Measurements from ENCODE around the genes PPP2R3A, NCK1 and SOX14.

DNA sequence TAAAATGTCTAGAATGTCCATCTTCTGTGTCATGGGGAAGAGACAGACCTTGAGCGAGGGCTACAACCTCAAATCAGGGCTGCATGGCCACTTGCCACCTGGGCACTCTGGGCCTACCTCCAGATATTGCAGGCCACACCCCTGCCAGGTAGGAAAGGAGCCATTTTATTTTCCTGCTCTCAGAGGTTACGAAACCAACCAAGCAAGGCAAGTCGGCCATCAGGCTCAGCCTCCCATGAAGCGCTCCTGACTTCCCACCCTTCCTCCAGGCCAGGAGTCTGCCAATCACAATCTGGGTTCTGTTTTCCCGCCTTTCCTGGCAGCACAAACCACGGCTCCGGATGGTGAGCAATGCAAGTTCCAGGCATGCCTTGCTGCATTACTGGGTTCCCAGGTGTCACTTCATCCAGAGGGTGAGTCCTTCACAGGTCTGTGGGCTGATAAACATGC is 61.3 kb upstream of the RYK start:
- PRO-cap, 4 experiments = peak in 3 of 4 experiments; most common plus-strand start position 379 of the sequence (in 2)
- RAMPAGE, long total RNA, 2 experiments = start-site peak on the plus strand in 1 of 2 experiments, centred at positions 191 to 336 of the sequence, 7 reads per replicate

- PRO-cap, 4 experiments = no peak in any of the 4 experiments
- RAMPAGE, long total RNA, 2 experiments = no peak in any of the 2 experiments
Observed at GRCh38 chr3:134361439-134361871, 12.8 kb downstream of the AMOTL2 start.

DNA sequence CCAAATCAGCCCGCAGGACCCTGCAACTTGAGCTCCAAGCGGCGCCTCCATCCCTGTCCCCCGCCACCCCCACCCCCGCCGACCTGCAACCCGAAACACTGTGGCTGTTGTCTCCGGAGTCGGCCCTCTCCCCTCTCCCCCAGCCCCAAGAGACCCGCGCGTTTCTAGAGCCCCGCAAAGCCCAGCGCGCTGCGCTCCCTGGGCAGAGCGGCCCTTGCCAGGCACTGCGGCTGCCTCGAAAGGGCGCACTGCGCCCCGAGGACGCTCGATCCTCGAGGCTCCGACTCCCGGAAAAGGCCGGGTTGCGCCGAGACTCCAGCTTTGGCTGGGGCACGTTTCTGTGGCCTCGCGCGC is 311 bp downstream of the AMOTL2 start:
- PRO-cap, 4 experiments = peak in 2 of 4 experiments; most common minus-strand start position 296 of the sequence (in 2)
- RAMPAGE, long total RNA, 2 experiments = no peak in any of the 2 experiments

- PRO-cap, 4 experiments = no peak in any of the 4 experiments
- RAMPAGE, long total RNA, 2 experiments = no peak in any of the 2 experiments
Observed at GRCh38 chr3:134544309-134544508, 58.4 kb downstream of the CEP63 start.

DNA sequence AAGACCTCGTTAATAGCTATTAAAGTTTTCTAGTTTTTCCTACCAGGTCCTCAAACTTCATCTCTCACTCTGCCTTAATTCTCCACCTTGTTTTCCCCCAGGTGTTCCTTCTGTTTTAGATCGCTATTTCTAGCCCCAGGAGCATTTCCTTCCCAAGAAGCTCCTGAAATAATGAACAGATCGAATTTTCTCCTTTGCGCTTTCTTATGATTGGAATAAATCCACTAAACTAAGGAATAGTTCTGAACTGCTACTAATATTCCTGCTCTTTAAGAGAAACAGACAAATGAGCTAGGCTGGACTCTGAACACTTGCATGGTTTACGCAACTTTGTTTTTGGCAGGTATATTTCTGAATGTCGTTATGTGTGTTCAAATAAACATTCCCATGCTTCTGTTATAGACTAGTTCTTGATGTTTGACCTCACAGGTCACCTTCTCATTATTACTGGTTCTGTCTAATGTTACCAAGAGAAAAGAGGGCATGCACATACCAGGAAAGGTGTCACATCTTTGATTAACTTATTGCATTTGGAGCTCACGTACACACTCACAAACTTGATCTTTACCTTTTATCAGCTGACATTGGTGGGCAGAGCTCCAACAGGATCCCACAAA is 418.1 kb downstream of the EPHB1 start:
- PRO-cap, 4 experiments = peak in 2 of 4 experiments; most common plus-strand start position 460 of the sequence (in 1); most common minus-strand start position 271 of the sequence (in 2)
- RAMPAGE, long total RNA, 2 experiments = no peak in any of the 2 experiments

DNA sequence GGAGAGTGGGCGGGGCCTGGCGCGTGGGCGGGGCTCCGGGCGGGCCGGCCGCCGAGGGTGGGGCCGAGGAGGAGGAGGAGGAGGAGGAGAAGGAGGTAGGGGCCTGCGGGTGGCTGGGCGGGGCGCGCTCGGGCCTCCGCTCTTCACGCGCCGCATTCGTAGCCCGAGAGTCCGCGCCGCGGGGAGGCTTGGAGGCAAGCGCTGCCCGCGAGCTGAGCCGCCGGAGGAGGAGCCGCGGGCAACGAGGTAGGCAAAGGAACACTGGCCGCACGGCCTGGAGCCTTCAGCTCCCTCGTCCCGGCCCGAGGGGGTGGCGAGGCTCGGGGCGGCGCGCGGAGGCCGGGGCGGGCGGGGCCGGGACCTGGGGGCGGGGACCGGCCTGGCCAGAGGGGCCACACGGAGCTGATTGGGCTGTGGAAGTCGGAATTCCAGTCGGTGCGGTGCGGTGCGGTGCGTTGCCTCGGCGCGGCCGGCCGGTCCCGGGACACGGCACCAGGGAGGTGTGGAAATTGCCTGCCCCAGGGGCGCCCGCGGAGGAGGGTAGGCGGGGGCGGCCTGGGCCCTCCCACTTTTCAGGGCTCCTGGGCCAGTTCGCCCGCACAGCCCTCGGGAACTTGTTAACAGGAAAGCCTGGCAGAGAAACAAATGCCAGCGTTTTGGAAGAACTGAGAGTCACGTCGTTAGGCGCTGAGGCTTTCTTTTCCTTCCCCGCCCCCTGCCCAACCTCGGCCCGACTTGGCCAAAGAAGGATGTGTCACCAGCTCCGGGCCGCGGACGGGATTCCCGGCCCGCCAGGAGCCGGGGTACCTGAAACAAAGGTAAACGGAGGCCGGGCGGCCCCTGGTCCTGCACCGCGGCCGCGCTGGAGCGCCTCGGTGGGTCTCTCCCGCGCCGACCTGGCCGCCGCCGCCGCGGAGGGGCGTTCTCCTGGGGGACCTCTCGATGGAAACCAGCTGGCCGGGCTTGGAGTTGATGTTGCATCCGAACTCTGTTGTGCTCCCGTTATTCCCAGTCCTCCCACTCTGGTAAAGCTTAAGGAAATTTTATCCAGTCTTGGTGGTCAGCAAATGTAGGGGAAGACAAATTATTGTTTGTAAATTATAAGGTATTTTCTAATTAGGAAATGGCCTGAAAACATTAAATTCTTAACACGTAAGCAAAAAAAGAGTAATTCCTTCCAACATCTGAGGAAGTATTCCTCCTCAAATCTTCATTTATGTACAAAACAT is at the start of gene PPP2R3A:
Gene PPP2R3A, plus strand, starts transcription at position 125 of the 1,229 bp plus-strand sequence.
- PRO-cap, 4 experiments = peak in 4 of 4 experiments; most common plus-strand start position 423 of the sequence (in 4); most common minus-strand start position 494 of the sequence (in 4)
- RAMPAGE, long total RNA, 2 experiments = start-site peak on the plus strand in 2 of 2 experiments, centred at positions 91 to 129 of the sequence, 26 to 52 reads per replicate

GRCh38 chr3:136414284-136415004 is 164.3 kb downstream of the PCCB start:
- PRO-cap, 4 experiments = no peak in any of the 4 experiments
- RAMPAGE, long total RNA, 2 experiments = no peak in any of the 2 experiments

DNA sequence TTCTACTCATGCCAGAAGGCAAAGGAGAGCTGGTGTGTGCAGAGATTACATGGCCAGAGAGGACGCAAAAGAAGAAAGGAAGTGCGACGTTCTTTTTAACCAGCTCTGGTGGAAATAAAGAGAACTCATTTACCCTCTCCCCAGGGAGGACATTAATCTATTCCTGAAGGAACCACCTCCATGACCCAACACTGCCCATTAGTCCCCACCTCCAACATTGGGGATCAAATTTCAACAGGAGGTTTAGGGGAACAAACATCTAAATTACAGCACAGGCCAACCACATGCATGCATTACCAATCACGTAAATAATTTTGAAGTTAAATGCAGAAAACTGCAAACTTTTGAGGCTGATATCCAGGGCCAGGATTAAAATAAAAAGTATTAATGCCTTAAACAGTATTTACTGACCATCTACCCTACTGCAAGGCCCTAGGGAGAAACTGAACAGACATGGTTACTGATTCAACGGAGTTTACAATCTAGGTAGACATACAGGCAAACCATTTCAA is 1.4 kb upstream of the NCK1 start:
- PRO-cap, 4 experiments = no peak in any of the 4 experiments
- RAMPAGE, long total RNA, 2 experiments = no peak in any of the 2 experiments

- PRO-cap, 4 experiments = peak in 4 of 4 experiments; most common plus-strand start chr3:136862233 (in 4); most common minus-strand start chr3:136862019 (in 2)
- RAMPAGE, long total RNA, 2 experiments = start-site peak on the plus strand in 2 of 2 experiments, at chr3:136862239-136862269 at its widest, 165 to 280 reads per replicate; start-site peak on the minus strand in 2 of 2 experiments, at chr3:136861987-136862079 at its widest, 8 to 10 reads per replicate
Observed at GRCh38 chr3:136861738-136862324, at the start of gene NCK1. Gene NCK1, plus strand, starts transcription at chr3:136862208.

DNA sequence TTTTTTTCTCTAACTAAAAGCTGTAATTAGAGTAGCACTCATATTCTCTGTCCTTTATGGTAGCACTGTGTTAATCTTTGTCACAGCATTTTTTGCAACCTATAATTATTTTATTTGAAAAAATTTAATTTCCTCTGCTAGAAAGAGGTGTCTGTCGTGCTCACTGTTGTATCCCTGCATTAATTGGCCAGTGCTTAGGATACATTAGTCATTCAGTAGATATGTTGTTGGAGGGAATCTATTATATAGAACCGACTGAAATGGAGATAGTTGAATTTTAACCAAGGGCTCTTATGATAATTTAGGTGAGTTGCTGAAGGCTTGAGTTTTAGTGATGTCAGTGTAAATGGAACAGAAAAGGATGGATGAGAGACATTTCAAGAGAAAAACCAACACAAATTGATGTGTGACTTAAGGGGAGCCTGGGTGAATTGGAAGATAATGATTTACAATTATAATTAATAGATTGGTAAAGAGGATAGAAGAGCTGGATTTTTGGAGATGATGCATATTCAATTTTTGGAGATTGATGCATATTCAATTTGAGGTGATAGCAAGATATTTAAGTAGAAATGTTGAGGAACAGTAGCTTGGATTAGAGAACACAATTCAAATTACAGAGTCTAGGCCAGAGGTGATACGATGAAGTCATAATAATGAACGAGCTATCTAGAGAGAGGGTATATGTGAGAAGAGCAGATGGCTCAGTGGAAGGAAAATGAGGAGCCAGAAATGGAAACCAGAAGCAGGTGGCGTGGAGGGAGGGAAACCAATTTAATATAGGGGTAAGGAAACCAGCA is 21.6 kb downstream of the NCK1 start:
- PRO-cap, 4 experiments = no peak in any of the 4 experiments
- RAMPAGE, long total RNA, 2 experiments = start-site peak on the plus strand in 1 of 2 experiments, centred at position 424 of the sequence, 8 reads per replicate

DNA sequence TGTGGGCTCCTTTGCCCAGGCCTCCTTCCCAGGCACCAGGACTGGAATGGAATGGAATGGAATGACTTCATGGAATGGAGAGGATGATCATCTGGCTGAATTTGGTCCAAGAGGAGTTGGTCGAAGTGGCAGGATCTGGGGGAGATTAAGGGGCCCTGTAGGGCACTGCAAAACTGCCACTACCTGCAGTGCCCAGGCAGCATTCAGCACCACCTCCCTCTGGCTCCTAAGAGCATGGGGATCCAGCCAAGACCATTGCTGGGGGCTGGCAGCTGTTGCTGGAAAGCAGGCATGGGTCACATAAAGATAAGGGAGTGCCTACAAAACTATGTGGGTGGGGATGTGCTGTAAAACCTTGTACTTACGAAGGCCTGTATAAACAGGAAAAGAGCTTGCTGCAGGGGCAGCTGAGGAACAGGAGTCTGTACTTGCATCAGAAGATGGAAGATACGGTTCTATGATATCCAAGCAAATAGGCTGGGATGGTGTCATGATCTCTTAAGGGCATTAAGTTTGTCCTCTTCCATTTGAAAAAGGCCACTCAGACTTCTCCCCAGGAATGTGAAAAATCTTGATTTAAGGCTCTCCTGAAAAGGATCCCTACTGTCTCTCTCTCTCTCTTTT is 27.0 kb downstream of the IL20RB start:
- PRO-cap, 4 experiments = no peak in any of the 4 experiments
- RAMPAGE, long total RNA, 2 experiments = no peak in any of the 2 experiments

- PRO-cap, 4 experiments = no peak in any of the 4 experiments
- RAMPAGE, long total RNA, 2 experiments = no peak in any of the 2 experiments
Observed at GRCh38 chr3:136995668-136996127, 37.9 kb downstream of the IL20RB start.

DNA sequence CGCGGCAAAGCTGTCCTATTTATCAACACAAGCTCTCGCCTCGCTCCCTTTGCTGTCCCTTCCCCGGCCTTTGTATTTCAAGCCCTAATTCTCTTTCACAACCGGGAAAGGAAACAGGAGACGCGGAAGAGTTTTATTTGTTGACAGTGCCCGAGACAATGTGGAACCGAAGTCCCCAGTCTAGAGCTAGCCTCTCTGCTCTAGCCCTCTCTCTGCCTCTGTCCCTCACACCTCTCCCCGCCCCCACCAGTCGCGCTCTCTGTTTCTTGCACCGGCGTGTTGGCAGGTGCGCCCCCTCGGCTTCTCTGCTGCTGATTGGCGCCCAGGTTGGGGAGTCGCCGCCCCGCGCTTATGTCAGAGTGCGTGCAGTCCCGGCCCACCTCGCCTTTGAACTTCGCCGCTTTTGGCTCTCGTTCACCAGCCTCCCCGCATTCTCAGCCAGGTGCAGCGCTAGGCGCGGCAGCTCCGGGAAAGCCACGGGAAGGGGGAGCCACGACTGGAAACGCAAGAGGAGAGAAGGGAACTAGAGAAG is at the start of gene SOX14:
Gene SOX14, plus strand, starts transcription at position 431 of the 532 bp plus-strand sequence.
- PRO-cap, 4 experiments = no peak in any of the 4 experiments
- RAMPAGE, long total RNA, 2 experiments = no peak in any of the 2 experiments

DNA sequence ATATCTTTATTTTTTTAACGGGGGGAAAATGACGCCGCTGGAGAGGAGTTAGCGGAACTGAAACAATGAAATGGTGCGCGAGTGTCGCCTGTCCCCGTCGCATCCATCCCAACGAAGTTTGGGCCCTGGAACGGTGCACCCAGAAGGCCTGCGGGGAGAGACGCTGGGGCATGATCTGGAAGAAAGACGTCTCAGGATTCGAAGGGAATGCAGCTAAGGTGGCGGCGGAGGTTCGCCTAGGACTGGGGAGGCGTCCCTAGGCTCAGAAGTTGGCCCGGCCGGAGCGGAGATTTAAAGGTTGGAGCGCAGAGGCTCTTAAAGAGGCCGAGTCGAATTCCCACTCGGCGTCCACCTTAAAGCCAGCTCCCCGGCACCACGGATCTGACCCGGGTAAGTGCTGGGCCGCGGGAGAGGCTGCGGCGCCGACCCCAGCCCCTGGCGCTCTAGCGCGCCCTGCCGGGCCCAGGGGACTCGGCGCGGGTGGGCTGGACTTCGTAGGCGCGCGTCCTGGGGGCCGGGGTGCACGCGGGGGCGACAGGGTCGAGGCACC is 368 bp upstream of the MRAS start:
- PRO-cap, 4 experiments = peak in 3 of 4 experiments; most common plus-strand start position 318 of the sequence (in 3); most common minus-strand start position 383 of the sequence (in 2)
- RAMPAGE, long total RNA, 2 experiments = no peak in any of the 2 experiments

DNA sequence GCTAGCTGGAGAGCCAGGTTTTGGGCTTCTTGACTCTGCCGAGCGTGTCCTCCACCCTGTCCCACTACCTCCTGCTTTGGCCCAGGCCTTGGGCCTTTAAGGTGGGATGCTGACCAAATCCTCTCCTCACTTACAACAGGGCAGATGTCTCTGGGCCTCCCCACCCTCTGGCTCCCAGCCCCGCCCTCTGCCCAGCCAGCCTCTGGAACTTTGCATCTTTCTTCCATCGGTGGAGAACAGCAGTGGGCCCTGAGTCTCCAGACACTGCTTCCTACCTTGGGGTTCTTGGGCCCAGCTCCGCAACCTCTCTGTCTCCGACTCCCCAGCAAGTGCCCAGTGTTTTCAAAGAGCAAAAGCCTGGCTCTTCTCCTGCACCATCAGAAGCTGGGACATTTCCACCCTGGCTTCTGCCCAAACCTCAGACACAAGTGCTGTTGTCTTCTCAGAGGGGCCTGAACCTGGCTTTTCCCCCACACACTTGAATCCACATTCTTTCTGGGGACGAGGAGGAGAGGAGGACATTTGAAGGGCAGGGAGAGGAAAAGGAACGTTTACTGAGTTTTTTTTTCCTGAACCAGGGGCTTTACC is 33.1 kb downstream of the MRAS start:
- PRO-cap, 4 experiments = no peak in any of the 4 experiments
- RAMPAGE, long total RNA, 2 experiments = no peak in any of the 2 experiments

GRCh38 chr3:138648046-138649169 is 39.8 kb downstream of the FAIM start:
- PRO-cap, 4 experiments = no peak in any of the 4 experiments
- RAMPAGE, long total RNA, 2 experiments = no peak in any of the 2 experiments

- PRO-cap, 4 experiments = no peak in any of the 4 experiments
- RAMPAGE, long total RNA, 2 experiments = no peak in any of the 2 experiments
Observed at GRCh38 chr3:138669986-138670818, 61.6 kb downstream of the FAIM start.

- PRO-cap, 4 experiments = no peak in any of the 4 experiments
- RAMPAGE, long total RNA, 2 experiments = no peak in any of the 2 experiments
Observed at GRCh38 chr3:138707669-138708588, 99.4 kb downstream of the FAIM start.

GRCh38 chr3:138875530-138876301 is 41.0 kb upstream of the PIK3CB start:
- PRO-cap, 4 experiments = no peak in any of the 4 experiments
- RAMPAGE, long total RNA, 2 experiments = no peak in any of the 2 experiments

- PRO-cap, 4 experiments = no peak in any of the 4 experiments
- RAMPAGE, long total RNA, 2 experiments = no peak in any of the 2 experiments
Observed at GRCh38 chr3:138898288-138898527, 48.7 kb downstream of the FOXL2 start.